Neural cell (in vitro differentiated cells): ENCODE measurements around a stretch of chr1.

GRCh38 chr1:239731069-239731595, 344.8 kb downstream of the CHRM3 start:
- RAMPAGE, long total RNA = no peak

DNA sequence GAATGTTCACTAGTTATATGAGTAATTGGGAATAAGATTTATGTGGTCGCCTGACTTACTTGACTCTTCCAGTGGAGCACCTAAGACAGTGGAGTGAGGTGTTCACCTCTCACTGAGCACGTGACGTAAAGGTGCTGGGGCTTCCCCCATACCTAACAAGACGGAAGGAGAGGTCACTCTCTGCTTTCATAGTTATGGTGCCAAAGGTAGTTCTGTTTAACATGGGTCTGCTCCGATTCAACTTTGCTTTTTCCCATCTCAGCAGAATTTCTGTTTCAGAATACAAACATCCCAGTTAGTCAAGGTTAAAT, 740 bp downstream of the KMO start:
- RAMPAGE, long total RNA = no peak

DNA sequence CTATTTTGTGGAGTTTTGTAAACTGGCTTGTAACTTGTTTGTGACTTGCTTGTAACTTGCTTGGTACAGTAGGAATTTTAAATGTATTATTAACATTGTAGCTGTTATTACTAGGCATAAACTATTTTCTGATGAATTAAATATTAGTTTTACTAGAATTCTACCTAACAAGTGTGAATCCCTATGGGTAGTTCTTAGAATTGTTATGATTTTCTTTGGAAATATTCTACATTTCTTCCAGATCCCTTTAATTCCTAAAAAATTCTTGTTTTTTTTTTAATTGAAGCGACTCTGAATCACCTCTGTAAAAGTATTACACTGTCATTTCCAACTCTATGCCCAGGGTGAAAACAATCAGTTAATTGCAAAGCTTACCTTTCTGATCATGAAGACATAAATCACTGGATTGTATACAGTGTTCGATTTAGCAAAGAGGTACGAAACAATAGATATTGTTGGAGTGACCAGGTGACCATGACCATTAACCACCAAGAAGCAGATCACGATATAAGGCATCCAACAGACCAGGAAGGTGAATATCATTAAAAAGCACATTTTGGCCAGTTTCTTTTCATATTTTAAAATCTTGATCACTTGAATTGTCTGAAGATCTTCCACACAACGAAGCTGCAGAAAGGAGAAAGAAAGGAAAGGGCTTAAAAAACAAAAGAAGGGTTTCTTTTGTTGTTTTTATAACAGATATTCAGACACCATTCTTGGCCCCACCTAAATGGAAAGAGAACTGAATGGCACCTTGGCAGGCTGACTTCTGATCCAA, 42.6 kb downstream of the CHML start:
- RAMPAGE, long total RNA = no peak

- RAMPAGE, long total RNA = no peak
Measured at GRCh38 chr1:241623832-241624658, 16.1 kb downstream of the CHML start.

DNA sequence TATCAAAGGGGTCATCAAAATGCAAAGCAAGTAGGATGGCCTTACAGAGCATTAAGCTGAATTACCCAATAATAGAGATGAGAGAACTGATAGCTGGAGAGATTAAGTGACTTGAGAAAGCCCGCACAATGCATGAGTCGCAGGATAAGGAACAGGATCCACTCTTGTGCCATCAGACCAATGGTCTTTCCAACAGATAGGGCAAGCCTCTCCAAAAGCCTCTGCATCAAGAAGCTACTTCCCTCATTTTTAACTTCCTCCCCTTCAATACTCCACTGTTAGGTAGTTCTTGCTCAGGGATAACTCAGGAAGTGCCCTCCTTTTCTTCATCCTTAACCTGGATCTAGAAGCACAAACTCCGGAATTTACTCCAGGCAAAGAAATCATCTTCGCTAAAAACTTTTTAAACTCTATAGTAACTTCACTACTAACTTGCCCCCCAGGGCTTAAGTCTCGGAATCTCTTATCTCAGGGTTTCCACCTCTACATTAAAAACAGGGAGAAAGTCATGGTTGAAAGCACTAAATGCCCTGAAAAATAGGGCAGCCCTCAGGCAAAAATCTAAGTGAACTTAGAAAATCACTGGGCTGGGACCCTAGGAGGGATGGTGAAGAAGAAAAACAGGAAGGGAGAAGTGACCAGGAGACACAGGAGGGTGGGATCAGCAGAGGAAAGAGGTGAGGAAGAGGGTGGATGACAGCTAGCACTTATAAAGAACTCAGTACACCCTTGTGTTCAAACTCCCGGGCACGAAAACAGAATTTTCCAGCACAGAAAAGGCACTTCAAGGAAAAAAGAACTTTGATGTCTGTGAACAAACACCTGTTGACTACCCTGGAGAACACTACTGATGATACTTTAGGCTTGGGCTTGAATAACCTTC, 2.3 kb downstream of the CHML start:
- RAMPAGE, long total RNA = no peak

DNA sequence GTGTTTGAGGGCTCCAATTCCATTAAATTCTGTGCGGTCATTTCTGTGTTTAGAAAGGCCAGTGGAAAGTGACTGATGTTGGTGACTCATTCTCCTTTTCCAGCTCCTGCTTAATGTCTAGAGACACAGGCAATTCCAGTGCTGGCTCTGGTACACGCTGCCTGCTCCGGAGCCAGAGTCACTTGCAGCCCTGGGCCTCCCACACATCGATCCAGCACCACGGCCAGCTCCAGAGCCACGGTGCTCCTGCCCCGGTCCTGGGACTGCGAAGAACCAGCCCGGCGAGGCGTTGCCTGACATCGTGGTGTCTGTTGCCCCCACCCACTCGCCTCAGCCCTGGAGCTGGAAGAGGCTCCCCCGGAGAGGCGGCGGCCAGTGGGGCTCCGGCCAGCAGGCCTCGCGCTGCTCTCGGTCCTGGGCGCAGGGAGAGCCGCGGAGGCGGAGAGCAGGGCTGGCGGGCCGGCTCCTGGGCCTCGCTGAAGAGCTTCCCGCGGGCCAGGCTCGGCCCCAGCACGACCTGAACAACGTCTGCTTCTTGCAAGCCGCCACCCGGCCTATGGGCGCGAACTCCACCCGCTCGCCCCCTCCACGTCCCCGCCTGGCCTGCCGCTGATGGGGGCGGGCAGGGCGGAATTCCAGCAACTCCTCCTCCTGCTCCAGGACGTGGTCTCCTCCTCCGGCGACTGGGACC, 364.8 kb downstream of the CEP170 start:
- RAMPAGE, long total RNA = no peak

GRCh38 chr1:243101544-243102077, 153.5 kb downstream of the CEP170 start:
- RAMPAGE, long total RNA = no peak

- RAMPAGE, long total RNA = no peak
Measured at GRCh38 chr1:243231762-243232451, 23.2 kb downstream of the CEP170 start.

GRCh38 chr1:243240192-243240480, 14.9 kb downstream of the CEP170 start:
- RAMPAGE, long total RNA = no peak

GRCh38 chr1:243345064-243345774, 89.4 kb downstream of the SDCCAG8 start:
- RAMPAGE, long total RNA = no peak

DNA sequence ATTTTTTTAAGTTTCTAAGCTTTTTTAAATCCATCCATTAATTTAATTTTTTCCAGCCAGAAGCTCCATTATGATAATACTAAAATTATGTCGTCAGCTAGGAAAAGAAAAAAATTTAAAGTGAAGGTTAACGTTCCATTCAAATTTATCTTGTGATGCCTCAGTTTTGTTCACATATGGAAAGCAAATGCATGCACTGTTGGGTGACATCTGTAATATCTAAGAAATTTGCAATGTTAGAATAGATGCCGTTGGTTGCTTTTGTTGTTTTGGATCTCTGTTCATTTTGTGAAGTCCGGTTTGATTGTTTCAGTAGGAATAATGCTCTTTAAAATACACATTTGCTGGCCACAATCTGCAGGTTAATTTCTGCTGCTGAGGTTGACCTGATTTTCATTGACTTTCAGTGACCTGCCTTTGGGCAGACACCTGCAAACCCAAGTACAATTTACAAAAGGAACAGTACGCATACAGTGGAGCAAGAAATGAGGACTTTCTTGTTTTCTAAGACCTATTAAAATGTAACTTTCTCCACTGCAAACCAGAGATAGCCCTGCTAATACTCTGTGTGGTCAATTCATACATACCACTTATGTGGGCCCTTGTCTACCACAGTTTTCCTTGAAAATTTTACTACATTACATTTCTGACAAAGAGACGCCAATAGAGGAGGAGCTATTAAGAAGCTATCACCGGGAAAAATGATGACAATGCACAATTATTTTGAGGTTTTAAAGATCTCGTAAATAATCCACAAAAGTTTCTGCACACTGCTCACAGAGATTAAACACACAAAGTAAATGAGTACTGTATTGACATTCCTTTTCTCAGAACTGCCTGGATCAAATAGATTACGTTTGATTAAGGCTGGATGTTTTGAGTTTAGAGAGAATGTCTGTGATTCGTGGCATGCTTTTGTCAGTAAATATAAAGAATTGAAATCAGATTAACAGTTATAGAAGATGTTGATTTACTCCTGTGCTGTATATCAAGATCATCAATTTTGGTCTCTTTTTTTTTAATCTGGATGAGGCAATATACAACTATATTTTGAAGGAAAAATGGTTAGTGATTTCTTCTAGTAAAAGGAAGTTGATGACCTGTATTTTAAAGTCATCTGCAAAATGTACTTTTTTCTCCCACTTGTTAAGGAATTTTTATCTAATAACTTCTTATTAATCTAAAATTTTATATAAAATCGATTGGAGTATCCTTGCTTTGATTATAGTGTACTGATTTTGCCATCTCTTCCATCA, 141.9 kb downstream of the SDCCAG8 start:
- RAMPAGE, long total RNA = no peak

GRCh38 chr1:243443407-243443917, 187.6 kb downstream of the SDCCAG8 start:
- RAMPAGE, long total RNA = no peak

DNA sequence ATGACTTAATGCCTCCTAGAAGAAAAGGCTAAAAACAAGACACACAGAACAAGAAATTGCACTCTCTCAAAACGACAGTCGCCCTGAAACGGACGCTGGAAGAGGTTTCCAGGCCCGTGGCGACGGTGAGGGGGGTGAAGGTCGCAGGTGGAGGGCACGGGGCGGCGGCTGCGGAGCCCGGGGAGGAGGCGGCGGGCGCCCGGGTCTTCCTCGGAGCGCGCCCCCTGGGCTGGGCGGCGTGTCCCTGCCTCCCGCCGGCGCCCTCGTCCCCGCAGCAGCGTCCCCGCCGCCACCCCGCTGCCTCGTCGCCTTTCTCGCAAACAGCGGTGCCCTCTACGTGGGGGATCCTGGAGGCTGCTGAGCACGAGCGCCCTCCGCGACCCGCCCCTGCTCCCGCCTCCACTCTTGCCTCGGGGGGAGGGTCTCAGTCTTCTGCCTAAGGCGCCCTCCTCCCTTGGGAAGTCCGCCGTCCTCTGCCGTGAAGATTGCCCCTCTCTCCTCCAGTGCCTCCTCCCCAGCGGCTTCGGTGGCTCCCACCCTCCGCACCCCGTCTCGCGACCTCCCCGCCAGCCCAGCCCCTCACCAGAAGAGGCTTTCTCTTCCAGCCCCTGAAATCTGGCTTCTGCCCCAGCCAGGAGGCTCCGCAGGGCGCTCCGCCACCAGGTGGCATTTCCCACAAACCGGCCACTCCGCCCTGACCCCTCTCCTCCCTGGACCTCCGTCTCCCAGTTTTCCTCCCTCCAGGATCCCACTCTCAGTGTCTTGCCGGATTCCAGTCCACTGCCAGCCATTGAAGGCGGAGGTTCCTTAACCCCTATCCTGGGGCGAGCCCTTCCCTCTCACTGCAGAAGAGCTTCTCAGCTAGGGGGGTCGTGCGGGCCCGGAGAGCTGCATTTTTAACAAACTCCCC, 227.4 kb downstream of the SDCCAG8 start:
- RAMPAGE, long total RNA = no peak

GRCh38 chr1:243483931-243484391, 228.1 kb downstream of the SDCCAG8 start:
- RAMPAGE, long total RNA = no peak

DNA sequence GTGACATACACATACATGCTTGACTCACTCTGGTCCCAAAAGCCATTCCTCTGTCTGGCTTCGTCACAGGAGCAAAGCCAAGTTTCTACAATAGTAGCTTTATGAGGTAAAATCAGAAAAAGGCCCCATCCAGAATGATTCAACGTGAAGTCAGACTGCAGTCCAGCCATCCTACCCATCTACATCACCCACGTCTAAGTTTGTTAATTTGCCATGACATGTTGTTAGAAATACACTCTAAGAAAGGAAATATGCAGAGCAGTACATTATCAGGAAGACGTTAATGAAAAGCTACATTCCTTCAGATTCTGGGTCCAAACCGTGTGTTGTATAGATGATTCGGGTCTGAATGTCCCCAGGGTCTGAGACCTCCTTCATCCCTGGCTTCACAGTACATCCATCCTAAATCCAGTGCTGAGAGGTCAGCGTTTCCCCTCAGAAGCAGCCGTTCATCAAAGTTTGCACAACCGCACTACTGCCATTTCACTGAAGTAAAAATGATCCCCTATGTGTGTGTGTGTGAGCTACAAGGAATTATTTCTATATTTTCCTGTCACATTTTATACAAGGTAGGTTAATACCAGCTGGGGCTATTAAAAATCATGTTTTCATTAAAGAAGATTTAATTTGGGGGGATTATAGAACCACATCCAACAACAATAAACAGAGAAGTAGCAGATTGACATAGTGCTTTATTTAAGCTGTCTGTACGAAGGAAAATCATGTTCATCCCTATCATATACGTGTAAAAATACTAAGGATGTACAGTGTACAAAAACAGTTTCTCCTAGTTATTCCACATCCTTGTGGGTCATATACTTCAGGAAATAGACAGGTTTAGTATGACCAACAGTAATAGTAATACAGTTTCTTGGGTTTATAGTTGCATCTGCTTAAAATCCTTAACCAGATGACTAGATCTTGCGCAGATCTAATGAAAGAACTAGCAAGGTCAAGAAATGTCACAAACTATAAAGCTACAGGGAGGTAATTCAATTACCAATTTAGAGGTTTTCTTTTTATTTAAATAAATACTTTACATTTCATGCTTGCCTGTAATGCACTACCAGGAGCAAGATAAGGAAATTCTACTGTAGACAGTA, 245.6 kb downstream of the SDCCAG8 start:
- RAMPAGE, long total RNA = no peak

GRCh38 chr1:243749554-243750764, 100.1 kb downstream of the AKT3 start:
- RAMPAGE, long total RNA = no peak

DNA sequence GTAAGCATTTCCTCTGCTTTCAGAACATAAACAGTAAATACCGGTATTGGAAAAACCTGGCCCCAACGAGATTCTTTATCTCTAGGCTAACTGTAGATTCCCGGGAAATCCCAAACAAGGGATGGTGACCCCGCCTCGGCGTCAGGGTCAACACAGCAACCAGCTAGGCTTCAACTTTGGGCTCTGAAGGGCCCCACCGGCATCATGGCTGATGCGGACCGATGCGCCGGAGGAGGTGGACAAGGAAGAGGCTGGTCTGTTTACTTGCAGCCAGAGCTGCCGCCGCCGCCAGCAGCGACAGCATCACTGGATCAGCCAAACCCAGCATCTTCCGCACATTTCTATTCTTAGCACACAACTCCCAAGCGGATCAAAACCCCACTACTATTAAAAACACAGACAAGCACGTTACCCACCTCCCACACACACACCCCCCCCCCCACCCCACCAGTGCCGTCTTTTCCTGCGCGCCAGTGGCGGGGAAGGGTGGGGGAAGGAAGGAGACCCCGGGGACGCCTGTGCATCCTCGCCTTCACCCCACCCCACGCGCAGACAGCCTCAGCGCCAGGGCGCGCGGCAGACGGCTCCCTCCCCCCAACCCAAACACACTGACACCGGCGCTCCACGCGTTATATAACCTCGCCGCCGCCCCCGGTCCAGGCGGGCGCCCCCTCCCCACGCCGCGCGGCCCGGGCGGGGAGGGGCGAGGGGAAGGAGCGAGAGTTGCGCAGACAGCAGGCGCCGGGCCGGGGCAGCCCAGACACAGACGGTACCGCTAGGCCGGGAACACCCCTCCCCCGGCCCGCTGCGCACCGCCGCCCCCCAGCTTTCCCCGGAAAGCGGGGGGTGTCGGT, 859 bp downstream of the AKT3 start:
- RAMPAGE, long total RNA = no peak

GRCh38 chr1:243850918-243851605, 1.0 kb upstream of the AKT3 start:
- RAMPAGE, long total RNA = no peak

- RAMPAGE, long total RNA = no peak
Measured at GRCh38 chr1:244056269-244057047, 5.4 kb downstream of the ZBTB18 start.

DNA sequence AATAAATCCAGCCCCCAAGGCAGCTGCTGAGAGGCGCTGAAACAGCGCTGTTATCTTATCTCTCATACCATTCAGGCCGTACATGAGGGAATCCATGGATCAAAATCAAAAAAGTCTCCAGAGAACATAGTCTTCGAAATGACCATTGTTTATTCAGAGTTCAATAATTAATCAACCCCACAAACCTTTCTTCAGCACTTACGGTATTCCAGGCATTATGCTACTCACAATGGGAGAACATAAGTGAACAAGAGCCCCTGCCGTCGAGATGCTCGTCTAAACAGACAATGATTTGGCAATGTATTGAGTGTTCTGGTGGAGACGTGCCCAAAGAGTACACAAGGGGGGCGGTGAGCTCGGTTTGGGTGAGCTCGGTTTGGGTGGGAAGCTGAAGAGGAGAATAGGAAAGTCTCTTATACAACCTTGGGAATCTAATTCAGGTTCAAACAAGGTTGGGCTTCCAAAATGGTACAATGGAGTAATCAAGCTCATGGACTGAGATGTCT, 38.7 kb downstream of the ZBTB18 start:
- RAMPAGE, long total RNA = no peak